SJSA1 (cell line): Measurements from ENCODE around the genes OMG, RAB11FIP4, RHOT1, C17orf75, ZNF207 and TMEM132E.

GRCh38 chr17:30825520-30826268, 1.2 kb upstream of the CRLF3 start:
- RAMPAGE, long total RNA: no peak

- RAMPAGE, long total RNA: no peak
These were observed at the start of gene OMG for GRCh38 chr17:31296926-31297452. Gene OMG (minus strand): TSS chr17:31297239.

- RAMPAGE, long total RNA: no peak
These were observed at the start of gene RAB11FIP4 for GRCh38 chr17:31391379-31392077. Gene RAB11FIP4 (plus strand): TSS chr17:31391675.

GRCh38 chr17:31416263-31416978, 24.9 kb downstream of the RAB11FIP4 start:
- RAMPAGE, long total RNA: no peak

DNA sequence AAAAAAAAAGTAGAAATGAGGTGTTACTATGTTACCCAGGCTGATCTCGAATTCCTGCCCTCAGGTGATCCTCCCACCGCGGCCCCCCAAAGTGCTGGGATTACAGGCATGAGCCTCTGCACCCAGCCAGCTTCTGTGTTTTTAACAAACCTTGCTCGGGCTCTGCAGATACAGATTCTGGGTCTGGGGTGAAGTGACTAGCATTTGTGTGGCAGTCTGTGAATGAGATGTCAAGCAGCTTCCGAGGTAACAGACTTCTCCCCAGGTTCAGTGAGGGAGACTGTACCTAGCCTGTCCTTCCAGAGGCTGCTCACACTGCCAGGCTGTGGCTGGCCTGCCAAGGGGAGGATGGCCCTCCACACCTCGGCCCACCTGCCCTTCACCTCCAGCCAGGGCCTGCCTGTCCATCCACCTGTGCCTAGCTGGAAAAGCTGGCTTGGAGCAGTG, 103.2 kb downstream of the RAB11FIP4 start:
- RAMPAGE, long total RNA: no peak

DNA sequence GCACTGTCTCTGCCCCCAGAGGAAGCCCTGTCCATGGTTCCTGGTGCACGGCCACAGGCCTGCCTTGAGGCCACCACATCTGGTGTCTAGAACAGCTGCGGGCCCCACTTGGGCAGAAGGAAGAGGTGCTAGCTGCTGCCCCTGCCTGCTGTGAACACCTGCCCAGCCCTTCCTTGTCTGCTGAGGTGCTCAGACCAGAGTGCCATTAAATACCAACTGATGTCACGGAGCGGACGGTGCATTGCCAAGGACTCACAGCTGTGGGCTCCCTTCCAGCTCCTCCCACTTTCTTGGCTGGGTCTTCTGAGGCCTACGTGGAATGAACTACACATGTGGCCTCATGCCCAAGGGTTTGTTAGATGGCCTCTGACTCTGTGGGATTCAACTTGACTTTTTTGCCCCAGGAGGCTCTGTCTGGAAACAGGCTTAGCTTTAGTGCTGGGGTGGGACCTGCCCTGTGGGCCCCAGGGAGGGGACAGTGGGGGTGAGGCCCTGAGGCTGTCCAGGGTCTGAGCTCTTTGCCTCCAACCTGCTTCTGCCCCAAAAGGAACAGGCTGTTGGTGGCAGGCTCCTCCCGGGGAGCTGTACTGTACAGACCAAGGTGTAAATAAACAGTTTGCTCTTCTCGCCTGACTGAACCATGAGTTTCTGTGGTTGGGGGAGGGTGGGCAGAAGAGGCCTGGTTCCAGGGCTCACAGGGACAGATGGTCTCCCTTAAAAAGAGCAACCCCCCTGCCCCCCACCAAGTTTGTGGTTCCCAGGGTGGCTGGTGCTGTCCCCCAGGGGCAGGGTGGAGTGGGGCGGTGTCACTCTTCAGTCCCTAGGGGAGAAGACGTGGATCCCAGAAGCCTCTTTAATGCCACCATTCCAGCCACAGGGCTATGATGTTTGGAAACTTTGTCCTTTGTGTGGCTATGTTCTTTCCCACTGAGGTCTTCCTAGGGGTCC, 146.4 kb downstream of the RAB11FIP4 start:
- RAMPAGE, long total RNA: no peak

DNA sequence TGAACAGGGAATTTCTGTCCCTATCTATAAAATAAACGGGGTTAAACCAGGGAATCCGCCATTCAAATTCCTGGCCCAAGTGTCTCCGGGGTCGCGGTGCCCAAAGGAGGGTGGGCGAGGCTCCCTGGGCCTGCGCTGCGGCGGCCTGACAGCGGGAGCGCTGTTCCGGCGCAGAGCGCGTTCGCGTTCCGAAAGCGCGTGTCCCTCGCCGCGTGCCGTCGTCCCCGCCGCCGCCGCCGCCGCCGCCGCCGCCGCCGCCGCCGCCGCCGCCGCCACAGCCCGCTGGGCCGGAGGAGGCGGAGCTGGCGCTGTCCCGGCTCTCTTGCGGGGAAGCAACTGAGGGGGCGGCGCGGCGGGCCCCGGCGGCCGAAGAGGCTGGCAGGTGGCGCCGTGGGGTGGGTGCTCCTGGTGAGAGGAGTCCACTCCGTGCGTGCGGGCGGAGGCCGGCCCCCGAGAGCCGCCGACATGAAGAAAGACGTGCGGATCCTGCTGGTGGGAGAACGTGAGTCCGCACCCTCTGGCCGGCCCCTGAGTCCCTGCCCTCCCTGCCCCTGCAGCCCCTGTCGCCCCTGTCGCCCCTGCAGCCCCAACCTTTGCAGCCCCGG, at the start of gene RHOT1:
Gene RHOT1, plus strand, starts transcription at position 275 of the 605 bp plus-strand sequence.
- RAMPAGE, long total RNA: no peak

- RAMPAGE, long total RNA: no peak
These were observed 17.9 kb downstream of the C17orf75 start for GRCh38 chr17:32323920-32324592.

- RAMPAGE, long total RNA: no peak
These were observed at the start of gene C17orf75 for GRCh38 chr17:32341542-32342533. Gene C17orf75 (minus strand): TSS chr17:32342173.

GRCh38 chr17:32349908-32350286, at the start of gene ZNF207:
Gene ZNF207 (plus strand): TSS chr17:32350157.
- RAMPAGE, long total RNA: start-site peak on the plus strand at chr17:32350156-32350185, 771 and 284 reads in 2 replicates

- RAMPAGE, long total RNA: no peak
These were observed 46.4 kb downstream of the ZNF207 start for GRCh38 chr17:32396258-32396777.

DNA sequence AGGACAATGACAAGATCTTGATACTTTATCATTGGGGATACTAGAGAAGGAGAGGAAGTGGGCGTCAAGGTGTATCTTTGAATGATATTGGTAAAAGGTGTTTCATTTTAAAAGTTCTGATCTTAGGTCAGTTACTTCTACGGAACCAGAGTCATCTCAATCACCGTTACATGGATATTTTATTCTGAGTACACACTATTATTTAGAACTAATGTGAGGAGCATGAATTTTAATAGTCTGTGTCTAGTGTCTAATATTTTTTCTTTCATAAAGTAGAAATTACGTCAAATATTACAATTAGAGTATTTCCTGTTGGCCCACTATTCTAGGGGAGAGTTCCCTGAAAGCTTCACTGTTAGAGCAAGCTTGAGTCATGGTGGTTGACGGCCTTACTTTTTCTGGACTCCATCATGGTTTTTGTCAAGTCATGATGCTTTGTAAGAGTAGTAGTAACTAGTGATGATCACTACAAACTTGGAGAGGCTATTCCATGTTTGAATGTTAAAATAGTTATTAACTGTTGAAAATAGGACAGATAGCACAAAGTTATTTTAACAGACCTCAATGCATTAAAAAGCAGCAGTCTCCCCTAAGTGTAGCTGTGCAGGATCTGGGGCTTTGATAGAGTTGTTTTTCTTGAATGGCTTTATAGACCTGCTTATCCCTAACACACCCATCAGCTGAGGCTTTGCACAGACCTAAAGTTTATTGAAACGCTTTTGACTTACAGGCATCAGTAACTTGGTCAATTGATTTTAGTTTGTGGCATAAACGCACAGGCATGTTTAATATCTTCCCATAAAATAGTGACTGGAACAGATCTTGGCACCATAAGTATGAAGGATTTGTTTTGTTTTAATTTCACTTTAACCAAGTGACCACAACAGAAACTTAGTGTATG, 1.7 kb downstream of the PSMD11 start:
- RAMPAGE, long total RNA: no peak

- RAMPAGE, long total RNA: no peak
These were observed 17.4 kb downstream of the PSMD11 start for GRCh38 chr17:32461576-32462290.

DNA sequence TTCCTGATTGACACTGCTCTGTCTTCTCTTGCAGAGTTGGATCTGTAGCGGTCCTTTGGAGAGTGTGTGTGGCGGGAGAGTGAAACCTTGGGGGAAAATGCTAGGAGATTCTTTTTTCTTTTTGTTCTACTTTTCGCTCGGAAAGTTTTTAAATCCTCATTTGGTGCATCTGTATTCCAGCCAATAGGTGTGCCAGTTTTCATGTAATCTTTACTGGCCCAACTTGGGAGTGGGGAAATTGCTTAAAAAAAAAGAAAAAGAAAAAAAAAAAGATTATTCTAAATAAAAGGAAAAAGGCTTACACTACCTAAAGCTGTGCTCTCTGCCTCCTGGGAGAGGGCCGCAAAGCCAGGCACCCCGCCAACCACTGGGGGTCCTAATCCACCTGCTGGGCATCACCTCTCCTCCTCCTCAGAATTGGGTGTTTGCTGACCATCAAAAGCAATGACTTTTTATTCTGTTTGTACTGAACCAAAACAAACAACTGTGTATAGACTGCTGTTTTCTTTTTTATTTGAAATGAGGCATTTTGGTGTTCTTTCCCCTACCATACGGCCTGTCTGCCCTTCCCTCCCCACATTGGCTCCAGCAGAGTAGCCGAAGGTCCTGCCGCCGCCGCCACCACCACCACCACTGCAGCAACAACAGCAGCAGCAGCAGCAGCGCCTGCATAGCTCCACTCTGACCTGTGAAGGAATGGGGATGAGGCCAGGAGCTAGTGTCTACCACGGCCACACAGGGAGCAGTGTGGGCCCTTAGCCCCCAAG, 5.9 kb upstream of the CDK5R1 start:
- RAMPAGE, long total RNA: no peak

GRCh38 chr17:32559285-32559842, 72.6 kb downstream of the CDK5R1 start:
- RAMPAGE, long total RNA: no peak

DNA sequence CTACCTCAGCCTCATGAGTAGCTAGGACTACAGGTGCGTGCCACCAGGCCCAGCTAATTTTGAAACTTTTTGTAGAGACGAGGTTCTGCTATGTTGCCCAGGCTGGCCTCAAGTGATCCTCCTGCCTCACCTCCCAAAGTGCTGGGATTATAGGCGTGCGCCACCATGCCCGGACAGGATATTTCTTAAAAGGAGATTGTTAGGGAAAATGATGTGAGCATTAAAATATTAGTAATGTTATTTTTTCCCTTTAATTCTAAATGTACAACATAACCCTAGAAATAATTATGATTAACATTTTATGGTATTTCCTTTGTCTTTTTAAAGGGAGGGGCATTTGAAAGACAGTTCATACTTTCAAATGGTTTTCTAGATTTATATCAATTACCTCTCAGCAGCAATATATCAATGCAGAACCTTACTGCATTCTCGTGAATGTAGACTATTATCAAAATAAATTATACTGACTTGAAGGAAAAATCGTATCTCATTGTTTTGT, 75.8 kb downstream of the CDK5R1 start:
- RAMPAGE, long total RNA: no peak

DNA sequence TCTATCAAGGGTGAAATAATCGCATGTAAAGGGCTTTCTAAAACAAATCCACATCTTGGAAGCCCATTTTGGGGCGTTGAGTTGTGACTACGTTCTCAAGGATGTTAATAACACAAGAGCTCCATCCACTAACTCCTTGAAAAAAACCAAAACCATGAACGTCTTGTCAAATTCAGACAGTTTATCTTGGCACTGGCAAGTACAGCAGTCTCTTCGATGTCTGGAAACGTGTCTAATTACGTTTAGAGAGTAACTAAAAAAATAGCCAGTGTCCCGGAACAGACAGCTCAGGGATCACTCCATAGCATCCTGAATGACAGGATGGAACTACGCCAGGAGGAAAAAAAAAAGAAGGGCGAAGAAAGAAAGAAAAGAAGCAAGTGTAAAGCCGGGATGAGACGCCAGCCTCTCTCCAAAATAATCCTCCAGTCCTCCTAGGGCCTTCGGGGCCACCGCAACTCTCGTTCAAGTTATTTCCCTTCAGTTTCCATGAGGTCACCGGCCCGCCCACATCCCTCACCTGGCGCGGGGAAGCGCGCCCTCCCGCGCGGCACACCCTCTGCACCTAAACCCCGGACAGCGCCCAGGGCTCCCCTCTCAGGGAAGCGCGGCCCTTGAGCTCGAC, 877 bp downstream of the MYO1D start:
- RAMPAGE, long total RNA: no peak

GRCh38 chr17:32936776-32937697, 9.1 kb downstream of the TMEM98 start:
- RAMPAGE, long total RNA: no peak

DNA sequence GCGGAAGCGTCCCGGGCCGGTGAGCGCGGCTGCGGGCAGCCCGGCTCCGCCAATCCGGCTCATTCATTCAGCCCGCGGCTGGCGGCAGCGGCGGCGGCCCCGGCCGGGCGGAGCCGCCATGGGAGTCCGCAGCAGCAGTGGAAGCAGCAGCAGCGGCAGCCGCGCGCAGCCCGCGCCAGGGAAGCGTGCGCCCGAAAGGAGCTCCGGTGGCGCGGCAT, 1.1 kb downstream of the ASIC2 start:
- RAMPAGE, long total RNA: no peak

- RAMPAGE, long total RNA: no peak
These were observed at the start of gene TMEM132E for GRCh38 chr17:34579123-34579749. Gene TMEM132E (plus strand): TSS chr17:34579582.